Fibroblast of villous mesenchyme (primary cell): ENCODE measurements around the gene CTBP2.

GRCh38 chr10:124403479-124404070, 15.1 kb downstream of the OAT start:
- CAGE, long polyA plus RNA: no peak

GRCh38 chr10:124465212-124465749, 3.7 kb downstream of the LHPP start:
- CAGE, long polyA plus RNA: no peak

GRCh38 chr10:124538683-124539258, 77.1 kb downstream of the LHPP start:
- CAGE, long polyA plus RNA: no peak

DNA sequence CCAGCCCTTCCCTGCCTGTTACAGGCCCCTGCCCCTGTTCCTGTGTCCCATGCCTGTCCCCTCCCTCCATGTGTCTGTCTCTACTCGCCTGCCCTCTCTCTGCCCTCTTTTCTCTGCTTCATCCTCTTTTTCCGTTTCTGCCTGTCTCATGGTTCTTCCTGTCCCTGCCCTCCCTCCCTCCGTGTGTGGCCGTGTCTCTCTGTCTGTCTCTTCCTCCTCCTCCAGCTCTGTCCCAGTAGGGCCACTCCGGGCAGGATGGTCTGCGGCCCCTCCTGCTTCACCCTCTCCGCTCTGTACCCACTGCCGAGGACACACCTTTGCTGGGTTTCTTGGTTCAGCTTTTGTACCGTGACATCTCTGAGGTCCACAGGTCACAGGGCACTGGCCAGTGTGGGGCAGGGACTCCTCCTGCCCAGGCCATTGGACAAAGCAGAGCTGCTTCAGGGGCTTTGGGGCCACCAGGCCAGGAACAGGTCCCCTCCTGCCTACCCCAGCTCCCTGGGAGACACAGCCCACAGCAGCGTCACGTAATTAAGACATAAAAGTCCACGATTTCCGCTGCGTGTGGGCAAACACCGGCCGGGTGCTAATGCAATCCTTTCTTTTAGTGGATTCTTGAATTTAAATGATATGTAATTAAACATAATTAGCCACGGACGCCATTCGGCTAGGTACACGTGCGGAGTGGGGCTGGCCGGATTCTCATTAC, 137.2 kb downstream of the FAM53B start:
- CAGE, long polyA plus RNA: no peak

- CAGE, long polyA plus RNA: no peak
These were observed 55.4 kb downstream of the FAM53B start for GRCh38 chr10:124688523-124689357.

- CAGE, long polyA plus RNA: no peak
These were observed 21.2 kb downstream of the FAM53B start for GRCh38 chr10:124722584-124723802.

- CAGE, long polyA plus RNA: no peak
These were observed 3.0 kb upstream of the FAM53B start for GRCh38 chr10:124747172-124747495.

DNA sequence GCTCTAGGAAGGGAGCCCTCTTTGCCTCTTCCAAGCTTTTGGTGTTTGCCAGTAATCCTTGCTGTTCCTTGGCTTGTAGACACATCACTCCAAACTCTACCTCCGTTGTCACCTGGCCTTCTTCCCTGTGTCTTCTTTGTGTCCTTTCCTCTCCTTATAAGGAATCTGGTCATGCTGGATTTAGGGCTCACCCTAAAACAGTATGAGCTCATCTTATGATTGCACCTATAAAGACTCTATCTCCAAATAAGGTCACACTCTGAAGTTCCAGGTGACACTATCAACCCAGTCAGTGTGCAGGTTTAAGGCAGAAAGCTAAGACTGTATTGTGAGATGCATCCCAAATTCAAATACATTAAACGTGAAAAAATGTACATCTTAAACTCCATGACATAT, 49.0 kb upstream of the ZRANB1 start:
- CAGE, long polyA plus RNA: no peak

DNA sequence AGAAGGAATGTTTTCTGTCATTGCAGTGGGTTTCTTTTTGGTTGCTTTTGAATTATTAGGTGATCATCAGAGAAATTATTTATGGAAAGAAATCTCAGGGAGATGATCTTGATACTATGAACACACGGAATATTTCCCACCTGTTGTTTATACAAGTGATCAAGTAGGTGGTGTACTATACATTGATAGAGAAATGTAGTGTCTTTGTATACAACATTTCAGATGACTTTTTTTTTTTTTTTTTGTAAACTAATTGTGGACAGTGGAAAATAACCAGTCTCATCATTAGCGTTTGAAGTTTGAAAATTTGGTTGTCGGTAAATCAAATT, 39.2 kb downstream of the ZRANB1 start:
- CAGE, long polyA plus RNA: no peak

DNA sequence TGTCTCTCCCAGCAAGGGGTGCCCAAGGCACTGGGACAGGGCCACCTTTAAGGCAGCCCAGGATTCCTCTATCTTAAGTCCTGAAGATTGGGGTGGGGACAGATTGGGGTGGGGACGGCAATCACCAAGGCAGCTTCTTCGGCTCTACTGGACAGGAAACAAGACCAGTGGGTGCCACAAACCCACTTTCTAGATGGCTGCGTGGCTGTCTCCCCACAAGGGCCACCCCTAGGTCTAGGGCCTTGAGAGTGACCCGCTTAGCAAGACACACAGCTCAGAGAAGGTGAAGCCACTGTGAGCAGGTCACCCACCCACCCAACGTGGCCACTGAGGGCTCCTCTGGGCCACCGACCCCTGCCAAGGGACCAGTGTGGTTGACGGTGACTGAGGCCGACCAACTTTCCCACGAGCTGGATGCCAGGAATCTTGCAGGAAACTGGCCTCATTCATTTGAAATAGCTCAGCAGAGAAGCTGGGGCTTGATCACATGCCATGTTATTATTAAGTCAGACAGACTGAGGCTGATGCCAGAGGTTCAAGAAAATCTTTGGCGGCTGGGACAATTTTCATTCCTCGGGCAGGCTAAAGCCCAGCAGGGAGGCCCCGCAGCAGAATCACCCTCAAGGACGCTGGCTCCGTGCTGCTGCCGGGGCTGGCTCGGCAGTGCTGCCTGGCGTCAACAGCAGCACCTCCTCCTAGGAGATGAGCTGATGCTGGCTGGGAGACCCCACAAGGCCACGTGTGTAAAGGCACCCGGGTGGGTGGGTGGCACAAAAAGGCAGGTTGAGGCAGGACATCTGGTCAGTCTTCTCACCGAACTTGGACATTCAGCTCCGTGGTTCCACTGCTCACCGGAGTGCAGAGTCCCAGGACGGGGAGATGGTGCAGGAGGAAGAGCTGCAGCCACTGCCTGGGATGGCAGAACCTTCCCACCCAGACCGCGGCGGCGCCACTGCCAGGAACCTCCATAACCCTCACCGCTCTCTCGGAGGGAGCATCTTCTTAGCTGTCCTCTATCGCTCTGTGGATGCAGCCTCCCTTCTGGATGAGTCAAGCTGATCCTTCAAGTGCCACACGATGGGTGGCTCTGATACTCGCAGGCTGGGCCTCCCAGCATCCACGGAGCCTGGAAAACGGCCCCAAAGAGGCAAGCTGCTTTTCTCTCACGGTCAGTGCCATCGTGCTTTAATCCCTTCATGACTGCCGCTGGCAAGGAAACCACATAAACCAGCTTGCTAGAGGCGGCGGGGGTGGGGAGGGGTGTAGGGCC, 28.2 kb downstream of the CTBP2 start:
- CAGE, long polyA plus RNA: no peak

DNA sequence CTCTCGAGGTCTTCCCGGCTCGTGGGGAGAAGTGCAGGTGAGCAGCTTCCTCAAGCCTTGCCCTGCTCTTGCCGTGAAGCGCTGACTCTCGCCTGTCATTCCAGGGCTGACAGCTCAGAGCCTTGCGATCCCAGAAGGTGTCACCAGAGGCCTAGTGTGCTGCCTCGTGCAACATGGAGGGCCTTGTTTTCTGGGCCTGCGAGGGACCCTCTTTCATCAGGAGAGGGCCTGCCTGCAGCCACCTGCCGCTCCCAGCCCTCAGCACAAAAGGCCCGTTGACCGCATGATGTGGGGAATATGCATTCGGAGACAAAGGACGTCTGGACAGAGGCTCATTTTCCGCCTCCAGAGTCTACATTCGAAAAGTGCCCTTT, 27.3 kb downstream of the CTBP2 start:
- CAGE, long polyA plus RNA: no peak

DNA sequence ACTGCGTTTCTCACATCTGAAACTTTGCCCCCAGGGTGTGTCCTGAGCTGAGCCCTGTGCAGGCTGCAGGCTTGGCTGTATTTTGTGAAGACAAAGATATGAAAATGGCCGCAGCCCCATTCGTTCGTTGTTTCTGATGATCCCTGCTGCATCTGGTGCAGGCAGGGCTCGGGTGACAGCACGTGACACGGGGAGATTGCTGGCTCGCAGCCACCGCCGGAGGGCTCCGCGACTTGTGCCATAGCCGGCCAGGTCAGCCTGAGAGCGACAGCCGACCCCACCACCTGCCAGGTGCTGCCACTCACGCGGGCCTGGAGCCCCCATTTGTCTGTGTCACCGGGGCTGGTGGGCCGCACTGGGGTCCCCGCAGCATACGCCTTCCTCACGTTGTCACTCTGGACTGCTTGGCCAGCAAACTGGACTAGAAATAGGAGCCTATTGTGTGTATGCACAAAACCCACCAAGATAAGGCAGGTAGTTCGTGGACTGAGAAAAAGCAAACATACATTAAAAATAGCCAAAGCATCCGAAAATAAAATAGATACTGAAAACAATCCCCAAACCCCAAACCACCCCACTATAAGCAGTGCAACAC, 4.5 kb downstream of the CTBP2 start:
- CAGE, long polyA plus RNA: no peak

DNA sequence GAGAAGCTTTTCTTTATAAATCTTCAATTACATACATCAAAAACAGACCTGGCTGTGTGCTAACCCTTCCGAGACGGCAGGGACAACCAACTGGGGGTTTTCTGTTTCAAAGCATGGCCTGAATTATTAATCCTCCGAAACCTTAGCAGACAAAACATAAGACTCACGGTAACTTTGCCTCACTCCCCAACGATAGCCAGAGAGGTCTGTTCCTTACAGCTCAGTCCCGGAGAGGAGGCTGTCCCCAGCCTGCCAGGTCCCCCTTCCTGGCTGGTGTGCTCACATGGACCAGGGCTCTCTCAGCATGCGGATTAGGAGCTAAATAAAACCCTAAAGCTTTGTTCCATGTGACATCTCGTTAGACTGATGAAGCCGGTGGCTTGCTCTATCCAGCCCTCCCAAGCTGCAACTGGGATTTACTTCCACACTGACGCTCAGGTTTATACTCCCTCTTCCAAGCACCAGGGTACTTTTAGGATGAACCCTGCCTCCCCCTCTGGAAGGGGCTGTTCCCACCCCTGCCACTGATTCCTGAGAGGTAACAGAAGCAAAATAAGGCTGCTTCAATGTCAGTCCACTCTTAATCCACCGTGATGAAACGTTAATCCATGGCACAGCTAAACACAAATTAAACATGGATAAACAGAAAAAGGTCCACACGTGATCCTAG, at the start of gene CTBP2:
CTBP2 (minus strand) TSS at position 281 of the 670 bp plus-strand sequence.
- CAGE, long polyA plus RNA: no peak

DNA sequence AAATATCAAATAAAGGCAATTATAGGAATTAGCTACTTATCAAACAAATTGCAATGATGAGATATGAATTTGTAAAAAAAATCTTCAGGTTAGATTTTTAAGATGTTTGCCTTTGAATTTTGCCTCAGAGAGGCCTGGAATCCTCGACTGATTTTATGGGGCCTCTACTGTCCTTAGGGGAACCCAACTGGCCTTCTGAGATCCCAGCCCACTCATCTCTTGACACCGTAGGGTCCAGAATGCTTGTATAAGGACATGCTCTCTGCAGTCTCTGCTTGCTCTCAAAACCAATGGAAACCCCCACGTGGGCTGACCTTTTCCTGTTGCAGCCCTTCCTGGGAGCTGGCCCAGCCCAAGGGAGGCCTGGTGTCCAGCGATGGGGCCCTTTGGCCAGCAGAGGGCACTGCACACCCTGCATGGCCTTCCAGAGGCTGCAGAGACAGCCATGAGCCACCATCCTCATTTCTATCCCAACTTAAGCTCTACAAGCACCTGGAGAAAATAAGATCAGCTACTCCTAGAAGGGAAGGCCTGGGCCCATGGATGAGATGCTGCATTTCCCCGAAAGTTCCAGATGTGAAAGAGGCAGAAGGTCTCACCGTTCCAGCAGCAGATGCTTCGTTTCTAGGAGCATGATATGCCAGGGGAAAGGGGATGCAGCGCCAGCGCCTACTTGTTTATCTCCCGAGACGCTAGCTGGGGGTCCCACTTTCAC, 20.1 kb upstream of the CTBP2 start:
- CAGE, long polyA plus RNA: no peak

- CAGE, long polyA plus RNA: no peak
These were observed 36.5 kb upstream of the CTBP2 start for GRCh38 chr10:125064285-125064878.

GRCh38 chr10:125084030-125084598, 56.2 kb upstream of the CTBP2 start:
- CAGE, long polyA plus RNA: no peak

- CAGE, long polyA plus RNA: no peak
These were observed 71.5 kb upstream of the CTBP2 start for GRCh38 chr10:125099054-125100033.

- CAGE, long polyA plus RNA: no peak
These were observed 107.8 kb upstream of the CTBP2 start for GRCh38 chr10:125135523-125136140.

DNA sequence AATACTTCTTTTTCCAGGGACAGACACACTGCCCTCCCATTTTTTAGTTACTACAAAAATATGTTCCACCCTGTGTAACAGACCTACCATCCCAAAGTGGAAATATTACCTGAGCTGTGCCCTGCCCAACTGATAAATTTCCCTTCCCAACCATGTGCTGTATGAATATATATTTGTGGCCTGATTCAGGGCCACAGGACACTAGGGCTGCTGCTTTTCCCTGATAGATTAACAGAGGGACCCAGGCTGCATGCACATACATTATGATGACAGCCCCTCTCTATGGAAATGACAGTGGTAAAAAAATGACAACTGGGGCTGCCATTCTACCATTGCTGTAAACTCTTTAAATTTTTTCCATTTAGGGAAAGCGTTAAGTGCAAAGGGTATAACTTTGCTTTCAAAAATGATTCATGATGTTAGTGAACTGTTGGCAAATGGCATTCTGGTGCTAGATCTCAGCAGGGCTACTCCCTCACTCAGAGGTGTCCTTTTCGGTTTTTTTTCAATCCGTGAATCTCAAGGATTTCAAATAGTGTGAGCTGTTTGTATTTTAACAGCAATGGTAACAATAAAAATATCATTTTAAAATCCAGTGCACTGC, 128.3 kb upstream of the CTBP2 start:
- CAGE, long polyA plus RNA: no peak

- CAGE, long polyA plus RNA: no peak
These were observed 133.0 kb upstream of the CTBP2 start for GRCh38 chr10:125160784-125161424.